ENCODE measurements around the genes DHX15 and RBPJ.

DNA sequence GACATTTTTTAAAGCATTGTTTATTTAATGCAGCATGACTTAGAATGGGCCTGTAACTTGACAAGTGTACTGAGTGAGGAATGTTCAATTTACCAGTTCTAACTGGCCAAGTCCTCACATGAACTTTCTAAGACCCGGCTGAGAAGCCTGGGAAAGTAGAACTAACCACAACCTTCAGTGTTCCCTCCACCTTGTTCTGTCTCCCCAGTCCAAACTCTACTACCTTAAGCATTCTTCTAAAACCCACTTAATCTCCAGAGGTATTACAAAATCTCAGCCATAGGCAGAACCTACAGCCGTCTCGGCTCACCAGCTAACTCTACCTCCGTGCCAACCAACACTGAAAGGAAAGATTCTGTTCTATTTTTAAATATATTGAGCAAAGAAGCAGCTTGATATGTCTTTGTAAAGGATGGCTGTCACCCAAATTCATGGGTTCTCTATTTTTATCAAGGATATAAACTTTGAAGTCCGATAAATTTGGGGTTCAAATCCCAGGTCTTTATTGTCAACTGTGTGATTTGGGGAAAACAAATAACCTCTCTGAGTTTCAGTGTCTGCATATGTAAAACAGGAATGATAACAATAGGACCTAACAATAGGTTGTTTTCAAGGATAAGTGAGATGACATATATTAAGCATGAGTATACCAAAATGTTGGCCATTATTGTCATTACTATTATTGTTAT lies 6.7 kb downstream of the PPARGC1A start:
- PRO-cap, result no peak
- RAMPAGE, long total RNA, 2 experiments, result no peak in any of the 2 experiments

- PRO-cap, result no peak
- RAMPAGE, long total RNA, 2 experiments, result no peak in any of the 2 experiments
Observed at GRCh38 chr4:24111351-24111757, 221.5 kb upstream of the PPARGC1A start.

DNA sequence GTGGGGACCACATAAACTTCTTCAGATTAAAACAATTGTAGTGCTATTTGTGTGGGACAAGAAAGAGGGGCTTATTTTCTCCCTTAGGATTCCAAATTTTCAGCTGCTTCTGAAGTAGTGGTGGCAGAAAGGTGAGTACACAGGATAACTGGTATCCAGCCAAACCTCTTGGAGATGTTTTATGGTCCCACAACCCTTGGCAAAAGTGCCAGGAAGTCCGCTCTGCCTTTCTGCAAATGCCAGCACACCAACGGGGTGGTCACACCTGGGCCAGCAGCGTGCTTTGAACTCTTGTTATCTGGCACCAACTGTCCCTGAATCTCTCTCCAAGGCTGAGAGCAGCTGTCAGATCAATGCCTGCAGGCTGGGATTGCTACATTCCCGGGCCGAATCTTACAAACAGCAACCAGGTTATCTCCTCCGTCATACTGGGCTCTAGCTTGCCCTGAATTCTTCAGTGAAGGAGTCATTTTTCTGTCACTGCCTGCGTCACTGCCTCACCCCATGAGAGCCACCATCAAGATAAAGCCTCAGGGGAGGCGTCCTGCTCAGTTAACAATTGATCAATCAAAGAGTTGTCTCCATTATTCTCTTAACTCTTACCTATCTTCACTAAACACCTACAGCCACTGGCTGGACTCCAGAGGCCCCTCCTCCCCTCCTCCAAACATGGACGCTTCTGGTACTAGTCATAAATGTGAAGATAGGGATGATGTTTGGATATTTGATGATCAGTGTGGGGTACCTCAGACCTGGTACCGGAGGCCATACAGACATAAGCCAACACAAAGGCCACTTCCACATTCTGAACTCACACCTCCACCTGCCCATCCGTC lies 329.4 kb upstream of the PPARGC1A start:
- PRO-cap, result no peak
- RAMPAGE, long total RNA, 2 experiments, result no peak in any of the 2 experiments

DNA sequence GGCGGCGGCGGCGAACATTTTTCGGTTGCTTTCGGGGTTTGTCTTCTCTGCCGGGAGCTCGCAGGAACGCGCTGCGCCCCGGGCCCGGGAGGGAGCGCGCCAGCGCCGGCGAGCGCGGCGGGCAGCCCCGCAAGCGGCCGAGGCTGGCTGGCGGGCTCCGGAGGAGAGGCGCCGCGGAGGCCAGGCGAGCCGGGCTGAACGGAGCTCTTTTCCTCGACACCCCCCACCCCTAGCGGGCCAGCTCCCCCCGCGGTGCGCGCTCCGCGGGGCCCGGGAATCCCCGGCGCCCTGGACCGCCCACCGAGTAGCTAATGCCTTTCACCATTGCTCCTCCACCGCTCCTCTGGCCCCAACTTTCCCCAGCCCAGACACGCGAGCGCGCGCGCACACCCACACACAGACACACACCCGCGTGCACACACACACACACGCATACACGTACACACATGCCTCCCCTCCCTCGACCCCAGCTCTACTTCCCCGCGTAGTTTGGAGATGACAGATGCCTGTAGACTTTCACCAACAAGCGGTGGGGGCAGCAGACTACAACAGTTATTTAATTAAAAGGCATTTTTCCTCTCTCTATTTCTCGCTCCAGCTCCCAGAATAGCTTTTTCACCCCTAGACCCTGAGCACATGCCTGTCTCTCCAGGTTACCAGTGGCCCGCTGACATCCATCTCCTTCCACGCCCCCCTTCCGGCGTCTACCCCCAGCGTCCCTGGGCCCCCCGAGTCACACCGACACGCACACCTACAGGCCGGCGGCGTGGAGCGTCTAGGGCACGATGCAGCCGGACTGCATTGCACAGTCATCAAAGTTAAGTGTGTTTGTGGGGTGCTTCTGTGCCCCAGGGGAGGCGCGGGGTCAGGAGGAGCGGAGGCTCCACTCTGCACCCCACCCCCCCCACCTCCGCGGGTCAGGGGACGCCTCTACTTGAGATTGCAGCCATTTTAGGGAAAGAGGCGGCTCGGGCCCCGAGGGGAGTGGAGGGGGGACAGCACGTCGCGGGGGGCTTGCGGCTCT lies 113.1 kb downstream of the DHX15 start:
- PRO-cap, result unidirectional peak, minus-strand start at position 224 of the sequence; bidirectional peak, plus-strand start at position 958 of the sequence, minus-strand start at position 914 of the sequence
- RAMPAGE, long total RNA, 2 experiments, result no peak in any of the 2 experiments

DNA sequence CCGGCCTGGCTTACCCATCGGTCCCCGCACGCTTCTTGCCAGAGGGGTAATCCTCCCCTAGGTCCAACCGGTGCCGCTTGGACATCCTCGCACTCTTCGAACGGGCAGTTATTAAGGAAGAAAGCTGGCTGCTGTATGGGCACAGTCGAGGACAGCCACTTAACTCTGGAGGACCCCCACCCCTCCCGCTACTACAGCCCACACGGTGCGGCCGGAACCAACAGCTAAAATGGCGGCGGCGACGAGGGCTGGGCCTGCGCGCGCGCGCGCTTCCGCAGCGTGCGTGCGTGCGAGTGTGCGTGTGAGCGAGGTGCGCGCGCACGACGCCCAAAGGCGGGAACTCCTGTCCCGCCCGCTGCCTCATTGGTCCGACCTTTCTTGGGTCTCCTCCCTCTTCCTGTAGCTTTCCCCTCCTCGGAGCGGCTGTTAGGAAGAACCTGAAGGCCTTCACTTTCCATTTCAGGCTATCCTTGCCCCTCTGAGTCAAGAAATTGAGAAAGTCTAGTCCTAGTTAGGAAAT lies at the start of gene DHX15:
DHX15 (minus strand) TSS at position 246 of the 520 bp plus-strand sequence.
- PRO-cap, result bidirectional peak, plus-strand start at position 417 of the sequence, minus-strand start at position 222 of the sequence
- RAMPAGE, long total RNA, 2 experiments, result start-site peak on the minus strand in 2 of 2 experiments, centred at positions 202 to 217 of the sequence, 1,241 to 1,923 reads per replicate

- PRO-cap, result no peak
- RAMPAGE, long total RNA, 2 experiments, result no peak in any of the 2 experiments
Observed at GRCh38 chr4:24598761-24598978, 14.3 kb upstream of the DHX15 start.

DNA sequence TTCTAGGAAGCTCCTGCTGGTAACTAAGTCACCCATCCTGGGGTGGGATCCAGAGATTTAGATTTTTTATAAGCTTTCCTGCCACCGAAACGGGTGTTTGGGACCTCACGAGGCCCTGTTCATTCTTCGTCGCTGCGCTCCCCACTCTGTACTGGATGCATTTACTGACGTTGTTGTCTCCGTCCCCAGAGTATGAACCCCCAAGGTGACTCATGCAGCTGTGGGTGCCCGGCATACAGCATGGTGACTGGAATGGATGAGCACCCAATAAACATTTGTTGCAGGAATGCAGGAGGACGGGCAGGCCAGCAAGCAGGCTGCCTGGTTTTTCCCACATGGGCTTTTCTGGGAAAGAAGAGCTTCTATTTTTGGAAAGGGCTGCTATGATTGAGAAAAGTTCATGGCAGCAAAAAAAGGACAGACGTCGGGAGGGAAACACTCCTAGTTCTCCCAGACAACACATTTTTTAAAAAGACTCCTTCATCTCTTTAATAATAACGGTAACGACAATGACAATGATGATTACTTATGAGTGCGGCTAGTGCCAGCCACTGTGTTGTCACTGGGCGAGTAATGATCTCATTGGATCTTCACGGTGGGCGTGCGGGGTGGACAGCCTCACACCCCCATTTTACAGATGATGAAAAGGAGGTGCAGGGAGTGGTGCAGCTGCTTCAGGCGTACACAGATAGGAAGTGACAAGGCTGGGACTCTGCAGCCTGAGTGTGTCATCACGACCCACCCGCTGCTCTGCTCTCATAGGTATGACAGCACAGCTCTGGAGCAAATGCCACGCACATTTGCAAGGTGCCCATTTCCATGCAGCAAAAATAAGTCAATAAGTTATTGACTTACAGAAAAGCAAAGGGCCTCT lies 748 bp upstream of the SOD3 start:
- PRO-cap, result no peak
- RAMPAGE, long total RNA, 2 experiments, result no peak in any of the 2 experiments

- PRO-cap, result no peak
- RAMPAGE, long total RNA, 2 experiments, result no peak in any of the 2 experiments
Observed at GRCh38 chr4:24849070-24849657, 53.8 kb downstream of the SOD3 start.

- PRO-cap, result no peak
- RAMPAGE, long total RNA, 2 experiments, result no peak in any of the 2 experiments
Observed at GRCh38 chr4:24979985-24980445, 50.7 kb downstream of the LGI2 start.

- PRO-cap, result unidirectional peak, minus-strand start at chr4:25331617
- RAMPAGE, long total RNA, 2 experiments, result no peak in any of the 2 experiments
Observed at GRCh38 chr4:25331498-25331789, 18.9 kb downstream of the ZCCHC4 start.

DNA sequence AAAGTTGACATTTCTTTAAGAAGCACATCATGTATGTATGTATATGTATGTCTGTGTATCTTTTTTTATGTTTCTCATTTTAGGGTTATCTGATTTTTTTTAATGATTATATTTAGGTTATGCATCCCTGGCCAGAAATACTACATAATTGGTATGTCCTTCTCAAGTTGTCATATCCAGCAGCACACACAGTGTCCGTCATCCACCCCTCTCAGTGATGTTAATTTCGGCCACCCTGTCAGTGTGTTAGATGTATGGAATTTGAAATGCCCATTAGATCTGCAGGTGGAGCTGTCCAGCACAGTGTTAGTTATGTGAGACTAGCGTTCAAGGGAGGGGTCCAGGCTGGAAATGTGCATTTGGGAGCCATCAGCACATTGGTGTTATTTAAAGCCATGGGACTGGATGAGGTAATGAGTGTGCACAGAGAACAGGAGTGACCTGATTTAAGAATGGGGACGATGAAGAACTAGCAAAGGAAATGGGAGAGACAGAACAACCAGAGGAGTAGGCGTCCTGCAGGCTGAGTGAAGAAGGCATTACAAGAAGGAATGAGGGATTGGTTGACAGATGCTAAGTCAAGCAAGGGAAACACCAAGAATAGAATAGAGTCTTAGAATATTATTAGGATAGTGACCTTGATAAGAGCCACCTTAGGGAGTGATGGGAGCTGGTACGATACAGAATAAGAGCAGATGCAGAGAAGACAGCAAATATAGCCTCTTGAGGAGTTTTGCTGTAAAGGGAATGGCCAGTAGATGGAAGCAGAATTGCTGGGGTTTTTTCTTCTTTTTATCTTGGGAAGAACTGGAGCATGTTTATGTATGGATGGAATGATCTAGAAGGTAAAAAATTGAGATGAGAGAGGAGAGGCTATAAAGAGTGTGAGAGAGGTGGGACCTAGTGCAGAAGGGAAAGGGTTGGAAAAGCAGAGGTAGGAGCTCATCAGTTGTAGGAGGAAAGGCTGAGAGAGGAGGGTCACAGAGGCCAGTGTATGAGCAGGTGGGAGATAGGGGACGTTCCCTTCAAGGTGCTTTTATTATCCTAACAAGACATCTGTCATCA lies 22.7 kb downstream of the ANAPC4 start:
- PRO-cap, result no peak
- RAMPAGE, long total RNA, 2 experiments, result start-site peak on the plus strand in 1 of 2 experiments, centred at position 401 of the sequence, 5 reads per replicate

GRCh38 chr4:25682062-25682450 lies 26.4 kb downstream of the SLC34A2 start:
- PRO-cap, result no peak
- RAMPAGE, long total RNA, 2 experiments, result no peak in any of the 2 experiments

DNA sequence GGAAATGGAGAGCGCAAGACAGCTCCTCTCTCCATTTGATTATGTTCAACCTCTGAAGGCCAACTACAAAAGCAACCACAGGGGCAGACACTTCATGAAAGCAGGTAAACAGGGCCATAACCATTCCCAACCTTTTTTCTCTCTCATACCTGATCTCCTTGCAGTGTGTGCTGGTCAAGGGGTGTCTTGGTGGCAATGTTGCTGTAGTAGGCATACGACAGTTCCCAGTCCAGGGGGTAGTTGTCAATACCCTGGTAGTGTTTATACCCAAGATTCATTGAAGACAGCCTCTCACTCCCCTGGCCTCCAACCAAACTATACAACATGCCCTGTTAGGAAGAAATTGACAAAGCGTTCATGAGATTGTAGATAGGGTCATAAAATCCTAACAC lies 60.7 kb downstream of the SEL1L3 start:
- PRO-cap, result no peak
- RAMPAGE, long total RNA, 2 experiments, result no peak in any of the 2 experiments

DNA sequence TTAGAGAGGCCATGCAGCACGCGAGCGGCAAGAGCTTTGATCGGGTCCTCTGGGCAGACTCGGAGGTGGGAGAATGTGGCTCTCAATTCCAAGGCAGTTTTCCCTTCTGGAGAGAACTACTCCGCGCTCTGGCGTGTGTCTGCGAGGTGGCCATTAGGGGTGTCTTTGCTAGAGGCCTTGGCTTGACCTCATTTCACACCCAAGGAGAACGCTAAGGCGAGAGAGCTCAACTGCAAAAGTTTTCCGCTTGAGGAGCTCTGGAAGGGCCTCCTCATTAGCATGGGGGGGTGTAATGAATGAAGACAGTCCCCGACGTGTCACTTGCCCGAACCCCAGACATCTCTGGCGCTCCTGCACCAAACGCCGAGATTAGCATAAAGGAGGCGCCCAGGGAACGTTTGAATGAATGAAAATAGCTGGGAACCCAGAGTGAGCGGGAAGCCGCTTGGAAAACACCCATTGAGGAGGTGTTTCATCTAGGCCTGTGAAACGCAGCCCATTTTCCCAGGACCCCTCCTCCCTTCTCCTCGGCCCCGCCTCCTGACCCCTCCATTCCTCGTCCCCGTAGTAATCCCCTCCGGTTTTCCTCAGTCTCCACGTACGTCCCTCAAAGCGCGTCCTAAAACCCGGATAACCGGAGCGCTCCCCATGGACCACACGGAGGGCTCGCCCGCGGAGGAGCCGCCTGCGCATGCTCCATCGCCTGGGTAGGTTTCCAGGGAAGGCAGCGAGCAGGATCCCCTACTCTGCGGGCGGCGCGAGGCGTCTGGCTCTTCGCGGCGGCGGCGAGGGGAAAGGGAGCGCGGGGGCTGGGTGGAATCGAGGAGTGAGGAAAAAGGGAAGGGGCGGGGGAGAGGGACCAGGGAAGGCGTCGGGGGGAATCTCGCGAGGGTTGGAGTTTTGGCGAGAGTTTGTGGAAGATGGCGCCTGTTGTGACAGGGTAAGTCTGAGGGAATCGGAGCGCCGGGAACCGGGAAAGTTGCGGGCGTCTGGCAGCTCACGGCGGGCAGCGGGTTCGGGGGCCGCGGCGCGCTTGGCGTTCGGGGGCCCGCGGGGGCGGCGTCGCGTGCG lies at the start of gene RBPJ:
RBPJ (plus strand) TSS at position 906 of the 1,071 bp plus-strand sequence.
- PRO-cap, result bidirectional peak, plus-strand start at position 649 of the sequence, minus-strand start at position 344 of the sequence; bidirectional peak, plus-strand start at position 699 of the sequence, minus-strand start at position 753 of the sequence; bidirectional peak, plus-strand start at position 906 of the sequence, minus-strand start at position 828 of the sequence
- RAMPAGE, long total RNA, 2 experiments, result start-site peak on the plus strand in 2 of 2 experiments, centred at positions 697 to 915 of the sequence, 58 to 357 reads per replicate

GRCh38 chr4:26857139-26858446 lies 3.0 kb upstream of the STIM2 start:
- PRO-cap, result bidirectional peak, plus-strand start at chr4:26857739, minus-strand start at chr4:26857648
- RAMPAGE, long total RNA, 2 experiments, result start-site peak on the plus strand in 2 of 2 experiments, at chr4:26857732-26858323 at its widest, 15 to 16 reads per replicate

GRCh38 chr4:26858980-26859607 lies 1.5 kb upstream of the STIM2 start:
- PRO-cap, result unidirectional peak, minus-strand start at chr4:26859504
- RAMPAGE, long total RNA, 2 experiments, result no peak in any of the 2 experiments

GRCh38 chr4:27005938-27006539 lies 145.4 kb downstream of the STIM2 start:
- PRO-cap, result unidirectional peak, plus-strand start at chr4:27006440
- RAMPAGE, long total RNA, 2 experiments, result no peak in any of the 2 experiments

GRCh38 chr4:27040339-27040887 lies 179.8 kb downstream of the STIM2 start:
- PRO-cap, result no peak
- RAMPAGE, long total RNA, 2 experiments, result no peak in any of the 2 experiments

DNA sequence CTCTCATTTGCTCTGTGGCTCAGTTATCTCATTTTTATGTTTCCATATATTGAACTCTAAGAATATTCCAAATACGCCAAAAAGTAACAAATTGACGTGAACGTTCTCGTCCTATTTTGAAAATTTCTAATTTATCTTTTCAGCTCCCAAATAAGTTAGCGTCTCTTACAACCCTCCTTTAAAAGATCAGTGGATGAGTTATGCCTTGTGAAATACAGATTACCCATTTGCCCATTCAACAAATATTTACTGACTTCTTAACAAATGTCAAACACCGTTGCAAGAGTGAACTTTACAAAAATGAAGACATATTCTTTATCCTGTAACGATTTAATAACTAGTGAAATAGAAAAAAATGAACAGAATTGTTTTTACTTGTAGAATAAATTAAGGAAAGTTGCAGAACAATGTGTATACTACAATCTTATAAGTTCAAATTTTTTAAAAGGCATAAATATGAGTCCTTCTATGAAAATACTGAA lies 899.5 kb downstream of the STIM2 start:
- PRO-cap, result no peak
- RAMPAGE, long total RNA, 2 experiments, result no peak in any of the 2 experiments

- PRO-cap, result no peak
- RAMPAGE, long total RNA, 2 experiments, result no peak in any of the 2 experiments
Observed at GRCh38 chr4:31996583-31997083, 1276.5 kb downstream of the PCDH7 start.